ENCODE data around the genes CLEC6A, AICDA, MFAP5, CD69 and GABARAPL1.

GRCh38 chr12:8455689-8456199 lies at the start of gene CLEC6A:
CLEC6A (plus strand) TSS chr12:8455962.
- RRBS, result no CpG with 5 or more reads among the region's 2 CpGs

GRCh38 chr12:8612597-8613072 lies at the start of gene AICDA:
AICDA (minus strand) TSS chr12:8612859.
- RRBS, result no CpG with 5 or more reads among the region's 2 CpGs

DNA sequence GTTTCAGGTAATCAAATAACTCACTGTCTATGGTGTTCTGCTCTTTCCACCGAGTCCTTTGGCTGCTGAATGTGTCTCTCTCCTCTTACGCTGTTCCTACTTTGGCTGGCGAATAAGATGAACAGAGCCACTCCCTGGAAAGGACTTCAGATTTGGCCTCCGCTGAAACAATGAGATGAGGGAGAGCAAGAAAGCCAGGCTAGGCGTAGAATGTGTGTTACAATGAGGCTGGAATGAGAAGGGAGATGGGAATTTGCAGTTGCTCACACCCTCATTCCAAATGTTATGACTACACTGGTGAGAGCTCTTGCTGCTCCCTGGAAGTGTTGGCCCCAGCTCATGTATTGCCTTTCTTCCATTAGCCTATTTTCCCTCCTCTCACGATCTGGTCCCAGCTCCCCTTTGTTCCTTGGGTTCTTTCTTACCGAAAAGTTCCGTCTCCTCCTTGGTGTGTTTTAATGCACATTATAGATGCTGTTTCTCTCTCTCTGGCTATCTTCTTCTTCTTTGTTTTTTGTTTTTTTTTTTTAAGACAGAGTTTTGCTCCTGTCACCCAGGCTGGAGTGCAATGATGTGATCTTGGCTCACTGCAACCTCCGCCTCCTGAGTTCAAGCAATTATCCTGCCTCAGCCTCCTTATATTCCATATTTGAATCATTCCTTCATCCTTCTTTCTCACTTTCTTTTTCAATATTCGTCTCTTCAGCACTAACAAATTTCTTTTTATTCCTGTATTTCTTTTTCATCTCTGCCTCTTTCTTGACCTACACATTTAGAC lies at the start of gene MFAP5:
Gene MFAP5 (minus strand): TSS at position 224 of the 778 bp plus-strand sequence.
- RRBS, result no CpG with 5 or more reads among the region's 10 CpGs

- RRBS, result no CpG with 5 or more reads among the region's 19 CpGs
Measured at GRCh38 chr12:8788126-8788643, 34.2 kb upstream of the A2ML1 start.

DNA sequence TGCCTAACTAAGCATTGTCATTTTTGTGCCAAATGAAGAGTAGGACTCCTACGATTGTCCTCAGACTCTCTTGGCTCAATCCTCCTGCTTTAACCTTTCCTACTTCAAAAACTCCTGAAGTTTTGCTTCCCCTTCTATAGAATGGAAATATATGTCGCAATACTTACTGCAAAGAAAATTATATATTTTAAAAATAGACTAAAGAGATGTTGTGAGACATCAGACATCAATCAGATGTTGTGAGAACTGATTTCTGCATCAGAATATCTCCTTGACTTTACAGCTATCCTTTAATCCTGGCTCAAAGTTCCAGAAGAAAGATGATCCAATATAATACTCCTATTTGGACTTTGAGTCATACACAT lies 48.9 kb downstream of the A2M start:
- RRBS, result no CpG with 5 or more reads among the region's 2 CpGs

DNA sequence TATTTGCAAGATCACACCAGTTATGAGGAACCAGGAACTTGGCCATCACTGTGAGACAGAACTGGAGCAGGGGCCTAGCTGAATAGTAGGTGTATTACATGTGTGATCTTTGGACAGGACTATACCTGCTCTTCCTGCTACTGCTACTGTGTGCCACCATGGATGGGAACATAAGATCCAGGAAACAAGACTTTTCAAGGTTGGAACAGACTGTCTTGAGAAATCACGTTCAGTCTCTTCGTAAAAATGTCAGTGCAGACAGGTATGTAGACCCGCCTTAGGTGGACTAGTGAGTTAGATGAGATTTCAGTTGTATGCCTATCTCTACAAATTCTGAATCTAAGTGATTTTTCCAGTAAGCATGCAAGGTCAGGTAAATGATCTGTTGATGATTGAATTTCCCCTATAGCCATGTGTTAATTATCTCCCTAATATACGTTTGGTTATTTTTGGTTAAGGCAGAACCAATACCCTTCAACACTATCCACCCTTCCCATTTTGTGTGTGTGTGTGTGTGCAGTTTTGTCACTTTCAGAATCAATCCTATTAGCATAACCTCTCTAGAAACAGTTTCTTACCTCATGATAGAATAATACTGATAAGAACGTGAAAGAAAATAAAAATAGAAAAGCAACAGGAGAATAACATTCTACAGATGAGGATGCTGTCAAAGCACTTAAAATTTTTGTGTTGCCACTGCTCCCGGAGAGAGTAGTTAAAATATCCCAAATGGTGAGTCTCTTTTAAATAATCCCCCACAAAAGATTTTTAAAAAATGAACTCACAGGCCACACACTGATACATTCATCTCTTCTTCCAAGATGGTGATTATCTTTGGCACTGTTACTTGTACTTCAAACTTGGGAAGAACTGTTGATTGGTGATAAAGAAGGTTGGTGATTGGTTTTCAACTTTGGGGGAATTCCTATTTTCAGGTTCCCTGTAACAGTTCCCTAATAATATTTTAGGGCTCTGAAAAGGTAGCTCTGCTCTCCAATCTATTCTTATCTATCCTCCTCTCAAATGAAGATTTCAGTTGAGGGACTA lies 6.9 kb downstream of the A2M start:
- RRBS, result no CpG with 5 or more reads among the region's 6 CpGs

DNA sequence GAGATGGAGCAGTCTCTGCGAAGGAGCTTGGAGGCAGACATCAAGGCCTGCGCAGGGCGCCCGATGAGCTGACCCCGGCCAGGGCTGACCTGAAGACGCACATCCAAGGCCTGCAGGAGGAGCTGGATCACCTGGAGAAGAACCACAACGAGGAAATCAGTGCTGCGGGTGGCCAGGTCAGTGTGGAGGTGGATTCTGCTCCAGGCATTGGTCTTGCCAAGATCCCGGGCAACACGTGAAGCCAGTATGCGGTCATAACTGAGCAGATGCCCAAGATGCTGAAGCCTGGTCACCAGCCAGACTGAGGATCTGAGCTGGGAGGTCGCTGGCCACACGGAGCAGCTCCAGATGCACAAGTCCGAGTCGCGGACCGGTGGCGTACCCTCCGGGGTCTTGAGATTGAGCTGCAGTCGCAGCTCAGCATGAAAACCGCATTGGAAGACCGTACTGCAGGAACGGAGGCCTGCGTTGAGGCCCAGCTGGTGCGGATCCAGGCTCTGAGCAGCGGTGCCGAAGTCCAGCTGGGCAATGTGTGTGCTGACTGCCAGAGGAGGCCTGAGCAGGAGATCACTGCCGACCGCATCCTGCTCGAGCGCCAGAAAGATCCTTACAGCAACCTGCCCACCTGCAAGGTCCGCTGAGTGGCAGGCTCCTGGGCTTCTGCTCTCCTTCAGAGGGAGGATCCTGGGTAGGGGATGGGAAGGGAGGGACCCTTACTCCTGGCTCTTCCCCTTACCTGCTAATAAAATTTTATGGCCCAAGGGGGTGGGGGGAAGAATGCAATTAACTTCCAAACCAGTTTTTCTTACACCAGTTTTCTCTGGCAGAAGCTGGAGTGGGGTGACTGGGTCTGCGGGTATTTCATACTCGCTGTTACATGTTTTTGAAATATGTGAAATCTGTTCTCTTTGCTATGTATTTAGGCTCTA lies 12.5 kb upstream of the A2M start:
- RRBS, result no CpG with 5 or more reads among the region's 34 CpGs

GRCh38 chr12:9144753-9145246 lies 29.1 kb upstream of the A2M start:
- RRBS, result no CpG with 5 or more reads among the region's 4 CpGs

DNA sequence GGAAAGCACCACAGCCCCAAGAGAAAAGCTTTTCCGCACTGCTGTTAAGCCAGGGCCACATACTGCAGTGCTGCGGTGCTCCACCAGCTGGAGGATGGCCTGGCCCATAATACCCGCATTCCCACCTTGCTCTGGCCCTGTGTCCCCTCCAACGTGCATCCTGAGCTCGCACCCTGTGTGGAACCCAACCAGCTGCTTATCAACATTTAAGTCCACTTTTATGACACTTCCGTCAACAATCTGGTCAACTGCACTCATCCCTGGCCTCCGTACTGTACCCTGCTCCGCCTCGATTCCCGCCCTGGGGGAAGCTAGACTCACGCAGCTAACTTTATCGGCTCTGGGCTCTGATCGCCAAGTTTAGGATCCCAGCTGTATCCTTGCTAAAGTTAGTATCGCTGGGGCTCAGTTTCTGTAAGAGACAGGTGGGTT lies 160.4 kb downstream of the KLRB1 start:
- RRBS, result no CpG with 5 or more reads among the region's 14 CpGs

DNA sequence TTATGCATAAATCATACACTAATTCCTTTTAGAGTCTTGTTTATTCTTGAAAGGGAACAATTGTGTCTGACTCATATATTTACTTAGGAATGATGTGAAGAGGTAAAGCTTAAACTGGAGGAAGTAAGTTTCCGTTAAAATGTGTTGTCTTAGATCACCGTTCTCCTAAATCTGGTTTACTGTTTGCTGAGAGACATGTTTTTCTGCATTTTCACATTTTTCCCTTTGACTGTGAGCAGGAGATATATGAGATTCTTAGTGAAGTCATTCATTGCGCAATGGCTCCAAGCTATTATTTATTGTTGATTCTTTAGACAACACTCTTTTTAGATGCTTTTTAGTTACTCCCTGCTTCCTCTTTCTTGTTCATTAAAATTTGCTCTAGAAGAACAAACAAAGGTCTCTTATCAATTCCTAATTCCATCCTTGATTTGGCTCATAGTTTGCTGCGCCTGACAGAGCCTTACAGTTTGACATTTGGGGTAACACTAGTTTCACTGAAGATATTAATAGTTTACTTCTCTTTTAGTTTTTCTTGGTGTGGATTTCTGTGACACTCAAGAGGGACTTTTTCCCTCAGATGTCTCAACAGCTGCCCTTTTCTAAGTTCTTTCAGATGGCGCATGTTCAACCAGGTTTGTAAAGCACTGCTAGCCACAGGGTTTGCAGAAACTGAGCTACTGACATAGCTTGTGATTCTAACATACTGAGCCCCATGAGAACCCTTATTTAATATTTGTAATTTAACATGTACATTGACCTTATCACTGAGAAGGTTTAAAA lies 39.1 kb downstream of the CD69 start:
- RRBS, result no CpG with 5 or more reads among the region's 5 CpGs

- RRBS, result no CpG with 5 or more reads among the region's 31 CpGs
Measured at GRCh38 chr12:9738923-9739694, 21.6 kb downstream of the CD69 start.

GRCh38 chr12:9760532-9761276 lies at the start of gene CD69:
CD69 (minus strand) TSS chr12:9760901.
- RRBS, result no CpG with 5 or more reads among the region's 5 CpGs

DNA sequence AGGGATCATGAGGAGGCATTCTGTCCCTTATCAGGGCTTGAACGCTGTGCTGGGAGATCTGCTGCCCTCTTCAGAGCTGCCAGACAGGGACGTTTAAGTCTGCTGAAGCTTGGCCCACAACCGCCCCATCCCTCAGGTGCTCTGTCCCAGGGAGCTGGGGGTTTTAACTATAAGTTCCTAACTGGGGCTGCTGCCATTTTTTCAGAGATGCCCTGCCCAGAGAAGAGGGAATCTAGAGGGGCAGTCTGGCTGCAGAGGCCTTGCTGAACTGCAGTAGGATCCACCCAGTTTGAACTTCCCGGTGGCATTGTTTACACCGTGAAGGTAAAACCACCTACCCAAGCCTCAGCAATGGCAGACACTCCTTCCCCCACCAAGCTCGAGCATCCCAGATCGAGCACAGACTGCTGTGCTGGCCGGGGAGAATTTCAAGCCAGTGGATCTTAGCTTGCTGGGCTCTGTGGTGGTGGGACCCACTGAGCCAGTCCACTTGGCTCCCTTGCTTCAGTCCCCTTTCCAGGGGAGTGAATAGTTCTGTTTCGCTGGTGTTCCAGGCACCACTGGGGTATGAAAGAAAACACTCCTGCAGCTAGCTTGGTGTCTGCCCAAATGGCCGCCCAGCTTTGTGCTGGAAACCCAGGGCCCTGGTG lies 20.0 kb downstream of the CLEC2B start:
- RRBS, result 0% methylated on average over 2 of the region's 10 CpGs

GRCh38 chr12:9870432-9870864 lies 1.3 kb upstream of the CLEC2B start:
- RRBS, result no CpG with 5 or more reads among the region's 2 CpGs

DNA sequence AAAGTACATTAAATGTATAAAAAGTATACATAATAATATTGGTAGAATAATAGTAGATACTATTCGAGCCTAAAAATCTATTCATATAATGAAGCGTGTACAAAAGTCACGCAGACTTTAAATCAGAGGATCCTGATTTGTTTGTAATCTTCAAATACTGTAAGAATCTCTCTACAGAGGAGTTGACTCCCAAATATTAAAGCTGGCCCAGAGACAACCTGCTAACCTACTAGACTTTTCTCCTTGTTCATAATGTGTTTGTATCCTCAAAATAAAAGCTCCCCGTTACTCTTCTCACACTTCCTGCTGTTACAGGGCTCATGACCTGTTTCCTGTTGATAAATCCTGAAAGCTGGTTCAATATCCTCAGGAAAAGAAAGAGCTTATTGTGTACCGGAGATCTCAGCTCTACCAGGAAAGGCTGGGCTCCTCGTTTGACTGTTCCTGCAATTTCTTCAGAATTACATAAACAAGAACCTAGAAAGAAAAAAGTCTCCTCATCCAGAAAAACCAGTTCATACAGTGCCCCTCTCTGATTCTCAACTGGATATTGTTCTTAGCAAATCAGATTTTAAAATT lies 30.9 kb downstream of the CLEC1A start:
- RRBS, result no CpG with 5 or more reads among the region's 6 CpGs

DNA sequence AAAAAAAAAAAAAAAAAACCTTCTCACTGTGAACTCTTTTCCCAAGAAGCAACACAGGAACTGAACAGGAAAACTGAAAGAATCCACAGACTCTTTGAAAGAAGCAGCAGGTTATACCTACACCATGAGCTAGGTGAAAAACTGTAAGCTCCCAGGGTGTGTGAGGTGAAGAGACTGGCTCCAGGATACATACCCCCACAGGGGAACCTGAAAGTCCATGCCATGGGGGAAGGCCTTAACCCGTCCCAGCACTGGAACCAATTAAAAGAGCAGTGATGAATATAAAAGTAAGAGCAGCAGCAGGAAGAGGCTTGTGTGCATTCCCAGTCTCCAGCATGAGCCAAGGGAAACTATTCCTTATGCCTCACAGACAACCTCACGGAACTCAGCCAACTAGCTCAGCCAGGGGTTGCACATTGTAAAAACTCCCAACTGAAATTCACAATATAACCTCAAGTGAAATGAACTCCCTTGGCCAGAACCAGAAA lies 2.0 kb upstream of the CLEC1A start:
- RRBS, result no CpG with 5 or more reads among the region's 2 CpGs

- RRBS, result no CpG with 5 or more reads among the region's 2 CpGs
Measured at GRCh38 chr12:10102272-10102629, 3.5 kb upstream of the CLEC1A start.

DNA sequence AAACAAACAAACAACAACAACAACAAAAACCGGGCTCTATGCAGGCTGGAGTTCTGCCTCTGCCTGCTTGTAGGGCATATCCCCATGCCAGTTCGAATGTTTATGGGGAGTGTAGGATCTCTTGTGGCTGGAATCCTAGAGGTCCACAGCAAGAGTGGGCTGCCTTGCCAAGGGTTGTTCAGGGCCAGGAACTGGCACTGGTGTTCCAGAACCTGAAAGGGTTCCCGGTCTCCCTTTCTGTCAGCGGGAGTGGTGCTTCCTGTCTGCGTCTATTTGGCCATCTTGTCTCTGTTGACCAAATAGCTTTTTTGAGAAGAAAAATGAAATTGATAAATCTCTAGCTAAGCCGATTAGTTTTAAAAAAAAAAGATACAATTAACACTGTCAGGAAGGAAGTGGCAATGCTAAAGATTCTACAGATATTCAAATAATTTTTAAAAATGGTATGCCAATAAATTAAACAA lies 17.8 kb downstream of the OLR1 start:
- RRBS, result no CpG with 5 or more reads among the region's 6 CpGs

DNA sequence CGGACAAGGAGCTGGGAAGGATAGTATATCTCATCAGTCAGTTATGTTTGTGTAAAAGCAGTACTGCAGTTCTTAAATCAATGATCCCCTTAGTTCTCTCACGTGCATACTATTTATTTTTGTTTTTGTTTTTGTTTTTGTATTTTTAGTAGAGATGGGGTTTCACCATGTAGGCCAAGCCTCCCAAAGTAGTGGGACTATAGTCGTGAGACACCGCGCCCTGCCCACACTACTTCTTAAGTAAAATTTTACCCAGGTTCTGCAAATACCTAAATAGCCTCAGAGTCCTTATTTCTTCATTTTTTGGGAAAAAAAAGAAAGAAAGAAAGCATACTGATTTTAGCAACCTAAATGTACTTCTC lies 11.0 kb downstream of the OLR1 start:
- RRBS, result no CpG with 5 or more reads among the region's 5 CpGs

DNA sequence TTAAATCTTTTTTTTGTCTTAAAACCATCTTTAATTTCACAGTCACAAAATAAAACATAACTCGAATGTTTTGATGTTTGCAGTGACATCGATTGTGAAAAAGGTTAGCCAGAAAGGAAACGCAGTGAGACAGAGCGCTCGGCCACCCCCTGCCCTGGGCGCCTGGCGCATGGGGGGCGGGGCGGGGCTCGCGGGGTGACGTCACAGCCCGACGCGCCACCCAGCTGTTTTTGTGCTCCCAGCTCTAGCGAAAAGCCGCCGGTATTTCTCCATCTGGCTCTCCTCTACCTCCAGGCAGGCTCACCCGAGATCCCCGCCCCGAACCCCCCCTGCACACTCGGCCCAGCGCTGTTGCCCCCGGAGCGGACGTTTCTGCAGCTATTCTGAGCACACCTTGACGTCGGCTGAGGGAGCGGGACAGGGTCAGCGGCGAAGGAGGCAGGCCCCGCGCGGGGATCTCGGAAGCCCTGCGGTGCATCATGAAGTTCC lies at the start of gene GABARAPL1:
Gene GABARAPL1 (plus strand): TSS at position 227 of the 489 bp plus-strand sequence.
- RRBS, result 2% methylated on average over 3 of the region's 36 CpGs